Natural killer cell (primary cell): ENCODE results near the genes GRIPAP1, PRAF2, PLP2, CACNA1F, GAGE13, GAGE12G, EZHIP, CENPVL3 and SPANXN5.

DNA sequence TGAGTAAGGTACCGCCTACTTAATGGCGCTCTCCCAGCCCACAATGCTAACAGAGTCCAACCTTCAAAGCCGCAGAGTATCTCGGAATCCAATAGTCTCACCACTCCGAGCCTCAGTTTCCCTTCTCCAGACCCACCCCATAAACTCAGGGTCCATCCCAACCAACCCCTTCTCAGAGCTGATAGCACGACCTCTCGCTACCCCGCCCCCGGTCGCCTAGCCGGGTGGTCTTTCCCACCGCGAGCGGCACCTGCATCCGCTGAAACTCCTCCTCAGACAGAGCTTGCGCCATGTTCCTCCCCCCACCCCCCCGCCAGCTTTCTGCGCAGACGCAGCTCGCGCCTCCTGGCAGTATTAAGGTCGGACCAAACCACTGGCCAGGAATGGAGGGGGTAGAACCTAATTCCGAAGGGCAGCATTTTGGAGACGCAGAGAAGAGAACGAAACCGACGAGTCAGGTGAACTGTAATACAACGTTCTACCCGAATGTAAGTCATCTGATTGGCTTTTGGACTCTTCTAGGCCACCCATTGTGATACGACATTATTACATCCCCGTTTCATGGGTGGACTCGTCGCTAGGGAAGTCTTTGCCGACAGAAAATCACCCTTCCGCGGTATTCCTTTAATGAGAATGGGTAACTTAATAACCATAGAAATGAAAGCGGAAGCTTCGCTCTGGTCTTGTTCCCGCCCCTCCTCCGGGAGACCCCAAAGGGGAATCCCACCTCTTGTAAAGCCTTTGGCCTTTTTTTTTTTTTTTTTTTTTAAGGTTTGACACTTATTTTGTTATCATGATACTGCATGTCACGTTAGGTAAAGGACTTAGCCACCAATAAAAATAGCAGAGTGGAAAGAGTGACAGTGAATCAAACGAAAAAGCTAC, at the start of gene GRIPAP1:
Gene GRIPAP1, minus strand, starts transcription at position 327 of the 885 bp plus-strand sequence.
- PRO-cap = unidirectional peak, minus-strand start at position 278 of the sequence

- PRO-cap = no peak
These were observed 13.3 kb downstream of the TFE3 start for GRCh38 chrX:49029816-49030262.

- PRO-cap = no peak
These were observed 3.3 kb downstream of the CCDC120 start for GRCh38 chrX:49061833-49062702.

DNA sequence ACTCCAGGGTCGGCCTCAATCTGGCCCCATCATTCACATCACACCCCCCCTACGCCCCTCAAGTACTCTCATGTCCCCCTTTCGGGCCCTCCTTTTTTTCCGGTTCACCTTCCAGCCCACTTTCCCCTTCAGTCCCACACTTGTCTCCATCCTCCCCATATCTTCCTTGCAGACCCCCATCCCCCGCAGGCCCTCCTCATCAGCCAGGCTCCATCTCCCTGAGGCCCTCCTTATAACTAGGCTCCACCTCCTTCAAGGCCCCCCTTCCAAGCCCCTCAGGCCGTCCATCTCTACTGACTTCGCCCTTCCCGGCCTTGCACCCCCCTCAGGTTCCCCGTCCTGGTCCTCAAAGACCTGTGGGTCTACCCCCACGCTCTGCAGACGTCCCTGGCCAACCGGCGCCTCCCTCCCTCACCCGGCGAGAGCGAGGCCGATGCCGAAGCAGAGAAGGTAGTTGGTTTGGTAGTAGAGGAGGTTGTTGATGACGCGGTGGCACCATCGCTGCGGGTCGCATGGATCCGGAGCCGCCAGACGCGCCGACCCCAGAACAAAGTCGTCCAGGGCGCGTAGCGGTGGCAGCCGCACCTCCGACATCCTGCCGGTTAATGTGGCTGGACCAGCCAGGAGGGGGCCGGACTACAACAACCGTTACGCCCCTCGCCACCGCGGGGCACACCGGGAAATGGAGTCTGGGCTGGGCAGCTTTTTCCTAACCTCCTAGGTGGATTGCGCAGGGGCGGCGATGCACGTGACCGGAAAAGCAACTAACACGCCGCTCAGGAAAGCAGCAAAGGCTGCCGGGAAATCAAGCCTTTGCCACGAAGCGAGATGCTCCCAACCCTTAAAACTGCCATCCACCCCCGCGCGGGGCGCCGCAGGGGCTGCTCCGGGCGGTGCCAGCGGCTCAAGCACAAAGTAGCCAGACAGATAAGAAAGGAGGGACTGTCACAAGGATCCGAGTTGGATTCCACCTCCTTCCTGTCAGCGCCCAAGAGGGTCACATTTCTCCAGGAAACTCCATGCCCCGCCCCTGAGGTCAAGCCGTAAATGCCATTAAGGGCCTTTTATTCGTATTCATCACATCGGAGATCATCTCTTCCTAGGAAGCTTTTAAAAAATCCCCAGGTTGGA, at the start of gene PRAF2:
Gene PRAF2, minus strand, starts transcription at position 609 of the 1,131 bp plus-strand sequence.
- PRO-cap = bidirectional peak, plus-strand start at position 545 of the sequence, minus-strand start at position 348 of the sequence; unidirectional peak, minus-strand start at position 609 of the sequence

GRCh38 chrX:49079412-49079766, 298 bp downstream of the WDR45 start:
- PRO-cap = no peak

DNA sequence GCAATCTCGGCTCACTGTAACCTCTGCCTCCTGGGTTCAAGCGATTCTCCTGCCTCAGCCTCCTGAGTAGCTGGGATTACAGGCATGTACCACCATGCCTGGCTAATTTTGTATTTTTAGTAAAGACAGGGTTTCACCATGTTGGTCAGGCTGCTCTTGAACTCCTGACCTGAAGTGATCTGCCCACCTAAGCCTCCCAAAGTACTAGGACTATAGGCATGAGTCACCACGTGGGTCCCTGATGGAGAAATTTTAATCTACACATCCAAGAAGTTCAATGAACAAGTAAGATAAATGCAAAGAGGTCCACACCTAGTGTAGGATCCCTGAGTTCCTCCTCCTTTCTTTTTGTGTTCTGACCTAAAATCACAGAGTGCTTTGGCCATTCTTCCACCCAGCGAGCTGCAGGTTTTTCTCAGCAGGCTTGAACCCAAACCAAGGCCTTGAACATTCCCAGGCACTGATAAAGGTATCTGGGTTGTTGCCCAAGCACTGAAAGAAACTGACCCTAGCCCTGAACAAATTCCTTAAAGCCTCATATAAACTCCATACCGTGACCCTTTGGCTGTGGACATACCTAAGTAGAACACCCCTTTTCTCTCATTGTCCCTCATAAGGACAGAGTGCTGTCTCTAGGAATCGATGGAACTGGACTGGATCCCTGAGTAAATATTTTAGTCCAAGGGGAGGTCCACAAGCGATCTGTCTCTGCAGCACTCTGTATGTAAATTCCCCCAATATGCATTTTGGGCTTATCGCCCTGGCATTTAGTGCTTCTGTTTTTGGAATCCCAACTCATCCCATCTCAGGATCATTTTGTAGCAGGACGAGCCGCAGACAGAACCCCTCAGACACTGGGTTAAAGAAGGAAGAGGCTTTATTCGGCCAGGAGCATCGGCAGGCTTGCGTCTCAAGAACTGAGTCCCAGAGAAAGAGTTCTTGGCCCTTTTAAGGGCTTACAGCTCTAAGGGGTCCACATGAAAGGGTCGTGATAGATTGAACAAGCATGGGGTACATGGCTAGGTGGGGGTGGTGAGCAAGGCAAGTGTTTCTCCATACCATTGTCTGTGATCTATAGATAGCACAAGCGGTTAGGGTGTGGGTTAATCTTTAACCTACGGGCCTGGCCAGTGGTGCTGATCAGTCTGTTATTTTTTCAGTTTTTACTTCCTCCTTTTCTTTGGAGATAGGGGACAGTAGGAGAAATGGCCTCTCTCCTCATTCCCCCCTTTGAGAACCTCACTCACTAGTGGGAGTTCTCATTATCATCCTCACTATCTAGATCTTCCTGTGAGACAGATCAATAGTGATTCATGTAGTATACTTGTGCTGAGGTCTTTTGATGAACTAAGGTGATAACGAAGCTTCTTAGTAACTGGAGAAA, 15.7 kb upstream of the GPKOW start:
- PRO-cap = no peak

DNA sequence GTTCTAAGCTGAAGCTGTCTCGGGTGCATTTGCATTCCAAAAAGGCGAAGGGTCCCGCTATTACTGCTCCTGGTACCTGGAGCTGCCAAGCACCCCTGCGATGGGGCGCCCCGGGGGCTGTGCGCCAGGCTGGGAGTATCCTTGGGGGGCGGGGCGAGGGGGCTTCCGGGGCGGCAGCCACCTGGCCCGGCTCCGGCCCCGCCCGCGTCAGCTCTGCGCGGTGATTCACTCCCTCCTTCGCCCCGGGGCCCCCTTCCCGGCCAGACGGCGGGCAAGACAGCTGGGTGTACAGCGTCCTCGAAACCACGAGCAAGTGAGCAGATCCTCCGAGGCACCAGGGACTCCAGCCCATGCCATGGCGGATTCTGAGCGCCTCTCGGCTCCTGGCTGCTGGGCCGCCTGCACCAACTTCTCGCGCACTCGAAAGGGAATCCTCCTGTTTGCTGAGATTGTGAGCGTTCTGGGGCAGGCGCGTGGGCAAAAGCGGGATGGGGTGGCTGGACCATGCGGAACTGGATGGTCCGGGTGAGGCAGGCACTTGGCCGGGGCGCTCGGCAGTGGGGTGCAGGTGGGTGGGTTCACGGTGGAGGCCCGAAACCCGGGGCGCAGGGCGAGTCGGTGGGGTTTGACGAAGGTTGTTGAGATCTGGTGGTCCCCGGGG, at the start of gene PLP2:
Gene PLP2, plus strand, starts transcription at position 253 of the 661 bp plus-strand sequence.
- PRO-cap = unidirectional peak, plus-strand start at position 263 of the sequence

GRCh38 chrX:49172307-49173288, 900 bp downstream of the PLP2 start:
- PRO-cap = bidirectional peak, plus-strand start at chrX:49172747, minus-strand start at chrX:49172611

- PRO-cap = no peak
These were observed at the start of gene CACNA1F for GRCh38 chrX:49233095-49233743. CACNA1F (minus strand) TSS chrX:49233340.

GRCh38 chrX:49273391-49273949, 3.9 kb downstream of the PPP1R3F start:
- PRO-cap = no peak

- PRO-cap = no peak
These were observed at the start of gene GAGE13 for GRCh38 chrX:49331344-49331694. GAGE13 (plus strand) TSS chrX:49331582.

- PRO-cap = no peak
These were observed at the start of gene GAGE12G for GRCh38 chrX:49570156-49570524. GAGE12G (plus strand) TSS chrX:49570400.

DNA sequence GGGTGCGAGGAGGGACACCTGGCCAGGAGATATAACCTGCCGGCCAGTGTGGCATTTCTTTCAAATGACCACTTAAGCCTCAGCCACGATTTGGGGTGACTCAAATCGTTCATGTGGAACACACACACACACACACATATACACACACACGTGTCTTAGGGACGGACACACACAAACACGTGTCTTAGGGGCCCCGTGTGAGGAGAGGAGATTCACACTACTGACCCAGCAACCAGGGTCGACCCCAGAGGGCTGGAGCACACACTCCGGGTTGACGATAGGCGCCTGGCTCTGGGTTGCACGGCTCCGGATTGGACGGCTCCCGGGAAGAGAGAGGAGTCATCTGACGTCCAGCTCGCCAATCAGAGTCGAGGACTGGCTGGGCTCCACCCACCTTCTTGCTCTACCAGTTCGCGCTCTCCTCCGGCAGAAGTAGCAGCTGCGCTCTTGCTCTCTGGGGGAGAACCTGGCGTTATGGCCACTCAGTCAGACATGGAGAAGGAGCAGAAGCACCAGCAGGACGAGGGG, at the start of gene EZHIP:
Gene EZHIP, plus strand, starts transcription at position 406 of the 528 bp plus-strand sequence.
- PRO-cap = no peak

DNA sequence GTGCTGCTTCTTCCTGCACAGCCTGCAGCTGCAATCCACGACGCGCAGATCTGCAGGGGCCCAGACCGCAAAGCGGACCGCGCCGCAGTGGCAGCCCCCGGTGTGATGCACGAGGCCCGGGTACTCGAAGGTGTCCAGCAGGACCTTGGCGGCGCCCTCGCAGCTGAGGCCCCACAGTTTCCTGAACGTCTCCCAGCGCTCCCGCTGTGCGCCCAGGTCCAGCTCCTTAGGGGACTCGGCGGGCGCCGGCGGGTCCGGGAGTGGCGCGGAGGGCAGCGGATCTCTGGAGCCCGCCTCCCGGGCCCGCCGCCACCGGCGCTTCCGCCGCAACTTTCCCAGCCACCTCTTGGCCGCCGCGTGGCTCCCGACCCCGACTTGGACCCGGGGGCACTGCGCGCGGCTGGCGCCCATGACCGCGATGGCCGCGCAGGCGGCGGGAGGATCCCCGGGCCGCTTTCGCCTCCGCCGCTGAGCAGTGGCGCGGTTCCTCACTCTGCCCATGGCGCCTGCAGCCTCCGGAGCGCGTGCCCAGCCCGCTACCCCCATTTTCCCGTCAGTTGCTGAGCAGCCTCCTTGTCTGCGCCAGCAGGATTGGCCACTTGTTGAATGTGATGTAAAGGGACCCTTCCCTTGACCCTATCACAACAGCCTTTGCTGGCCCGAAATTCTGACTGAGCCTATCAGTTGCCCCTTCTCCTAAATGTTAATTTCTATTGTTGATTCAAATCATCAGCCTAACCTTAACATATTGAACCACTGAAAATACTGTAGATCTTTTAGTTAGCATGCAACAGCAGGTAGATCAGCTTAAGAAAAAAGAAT, at the start of gene CENPVL3:
Gene CENPVL3, minus strand, starts transcription at position 540 of the 822 bp plus-strand sequence.
- PRO-cap = no peak

DNA sequence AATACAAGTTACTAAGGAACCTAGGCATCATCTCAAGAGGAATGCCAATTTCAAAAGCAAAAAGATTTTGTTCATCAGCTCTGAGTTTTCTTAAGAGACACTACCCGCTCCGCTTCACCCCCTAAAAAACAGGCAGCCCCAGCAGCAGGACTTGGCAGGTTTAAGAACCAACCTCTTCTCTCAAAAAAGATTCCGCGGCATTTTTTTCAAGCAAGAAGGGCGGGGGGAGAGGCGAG, 76.6 kb downstream of the MAGED4 start:
- PRO-cap = no peak

GRCh38 chrX:52797130-52797515, at the start of gene SPANXN5:
SPANXN5 (minus strand) TSS chrX:52797427.
- PRO-cap = no peak

GRCh38 chrX:53086976-53087684, 5.0 kb downstream of the TSPYL2 start:
- PRO-cap = no peak

DNA sequence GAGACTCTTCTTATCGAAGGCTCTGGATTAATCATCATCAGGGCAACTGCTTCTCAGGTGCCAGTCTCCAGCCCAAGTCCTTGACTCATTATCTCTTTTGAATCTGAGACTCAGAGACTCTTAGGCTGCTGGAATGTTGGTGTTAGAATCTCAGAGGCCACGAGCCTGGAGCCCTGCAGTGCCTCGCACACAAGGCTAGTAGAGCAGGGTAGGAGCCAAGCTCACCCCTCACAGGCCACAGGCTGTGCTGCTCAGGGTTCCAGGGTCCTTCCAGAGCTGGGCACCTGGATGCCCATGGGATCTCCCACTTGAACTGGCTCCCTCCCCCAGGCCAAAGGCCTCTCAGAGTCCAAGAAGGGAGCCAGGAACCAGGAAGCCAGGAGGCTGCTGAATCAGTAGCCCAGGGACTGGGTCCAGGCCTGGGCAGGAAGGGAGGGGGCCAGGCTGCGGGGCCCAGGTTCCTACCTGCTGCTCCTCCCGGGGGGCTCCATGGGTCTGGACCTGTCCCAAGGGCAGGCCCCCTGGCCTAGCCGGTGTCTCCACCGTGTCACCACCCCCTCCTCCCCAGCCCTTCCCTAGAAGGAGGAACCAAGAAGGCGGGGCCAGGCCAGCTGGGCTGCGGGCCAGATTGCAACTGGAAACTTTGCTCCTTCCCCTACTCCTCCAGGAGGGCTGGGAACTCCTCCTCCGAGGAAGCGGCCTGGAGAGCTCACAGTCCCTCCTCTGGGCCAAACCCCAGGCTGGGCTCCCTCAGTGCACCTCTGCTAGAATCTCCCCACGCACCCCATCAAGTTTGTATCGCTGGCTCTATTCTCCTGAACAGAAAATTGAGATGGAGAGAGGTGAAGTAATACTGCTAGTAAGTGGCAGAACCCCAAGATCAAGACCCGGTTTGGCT, 39.9 kb downstream of the IQSEC2 start:
- PRO-cap = no peak

DNA sequence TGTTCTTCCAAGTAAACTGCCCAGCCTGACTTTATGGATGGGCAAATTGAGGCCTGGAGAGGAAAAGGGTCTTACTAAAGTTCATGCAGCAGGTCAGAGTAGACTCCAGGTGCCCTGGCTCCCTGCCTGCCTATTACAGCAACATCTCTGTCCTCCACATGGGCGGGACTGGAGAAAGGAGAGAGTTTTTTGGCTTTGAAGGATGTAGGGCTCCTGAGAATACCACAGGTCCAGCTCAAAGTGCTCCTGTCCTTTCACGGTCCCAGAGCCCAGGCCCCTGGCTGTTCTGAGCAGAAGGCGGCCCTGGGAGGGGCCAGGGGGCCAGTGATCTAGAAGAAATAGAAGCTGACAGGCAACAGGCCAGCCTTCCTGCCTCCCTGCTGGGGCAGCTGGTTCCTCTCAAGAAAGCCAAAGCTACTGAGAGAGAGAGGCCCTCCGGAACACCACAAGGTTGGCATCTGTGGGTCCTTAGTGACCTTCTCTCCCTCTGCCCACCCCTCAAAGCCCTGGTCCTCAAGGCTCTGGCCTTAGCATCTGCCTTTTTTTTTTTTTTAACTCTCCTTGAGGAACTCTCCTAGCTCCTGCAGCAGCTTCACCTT, 38.8 kb downstream of the IQSEC2 start:
- PRO-cap = no peak

DNA sequence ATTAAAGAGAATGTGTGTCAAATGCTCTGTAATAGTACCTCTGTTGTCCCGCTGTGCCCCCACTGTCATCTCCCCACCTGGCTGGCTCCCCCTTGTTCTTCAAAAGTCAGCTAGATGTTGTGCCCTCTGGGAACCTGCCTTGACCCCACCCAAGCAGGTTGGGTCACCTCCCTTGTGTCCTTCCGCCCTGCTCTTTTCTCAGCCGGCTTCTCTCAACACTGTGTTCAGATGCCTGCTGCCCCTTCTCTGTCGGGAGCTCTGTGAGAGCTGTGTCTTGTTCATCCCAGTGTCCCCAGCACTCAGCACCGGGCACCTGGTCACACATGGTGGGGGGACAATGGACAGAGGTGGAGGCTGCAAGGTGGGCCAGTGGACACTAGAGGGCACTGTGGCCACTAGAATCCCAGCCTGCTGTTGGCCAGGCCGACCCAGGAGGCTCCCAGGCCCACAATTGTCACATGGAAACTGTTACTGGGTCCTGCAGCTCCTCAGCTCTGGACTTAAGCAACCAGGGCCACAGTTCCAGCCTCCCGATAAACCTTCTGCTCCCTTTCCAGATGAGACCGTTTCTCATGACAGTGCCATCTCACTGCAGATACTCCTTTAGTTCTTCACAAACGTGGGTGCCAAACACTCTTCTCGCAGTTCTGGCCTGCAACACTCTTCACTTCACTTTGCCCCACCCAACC, 36.6 kb downstream of the IQSEC2 start:
- PRO-cap = no peak